Parietal lobe (tissue), 2 donors: ENCODE measurements around the genes POU1F1, C3orf38, CSNKA2IP and NSUN3.

DNA sequence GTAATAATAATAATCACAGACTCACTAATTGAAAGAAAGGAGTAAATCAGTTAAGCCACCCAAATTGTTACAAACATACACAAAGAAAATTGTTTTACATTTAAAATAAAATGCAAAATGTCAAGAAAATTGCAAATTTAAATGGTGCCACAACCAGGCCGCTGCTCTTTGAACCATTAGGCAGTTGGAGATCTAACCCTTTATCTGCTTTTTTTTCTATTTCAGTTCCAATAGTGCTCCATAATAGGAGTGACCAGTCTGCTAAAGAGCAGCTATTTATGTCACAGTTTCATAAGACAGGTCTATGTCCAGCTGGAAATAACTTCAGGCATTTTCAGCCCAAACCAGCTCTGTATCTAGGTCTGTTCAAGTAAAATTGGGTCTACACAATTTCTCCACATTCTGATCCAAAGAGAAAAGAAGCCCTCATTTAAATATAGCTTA, 887.3 kb downstream of the ROBO1 start:
- RAMPAGE, long total RNA, result no peak

DNA sequence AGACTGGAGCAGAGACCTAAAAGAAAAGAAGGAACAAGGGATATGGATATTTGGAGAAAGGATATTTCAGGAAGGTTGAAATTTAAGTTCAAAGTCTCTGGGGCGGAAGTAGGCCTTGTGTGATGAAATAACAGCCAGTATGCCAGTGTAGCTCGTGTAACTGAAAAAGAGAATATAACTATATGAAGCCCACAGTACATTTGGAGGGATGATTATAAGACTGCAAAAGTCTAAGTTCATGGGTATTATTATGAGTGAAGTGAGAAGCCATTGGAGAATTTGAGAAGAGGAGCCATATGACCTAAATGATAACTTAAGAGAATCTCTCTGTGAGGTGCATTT, 766.6 kb downstream of the GBE1 start:
- RAMPAGE, long total RNA, result no peak

DNA sequence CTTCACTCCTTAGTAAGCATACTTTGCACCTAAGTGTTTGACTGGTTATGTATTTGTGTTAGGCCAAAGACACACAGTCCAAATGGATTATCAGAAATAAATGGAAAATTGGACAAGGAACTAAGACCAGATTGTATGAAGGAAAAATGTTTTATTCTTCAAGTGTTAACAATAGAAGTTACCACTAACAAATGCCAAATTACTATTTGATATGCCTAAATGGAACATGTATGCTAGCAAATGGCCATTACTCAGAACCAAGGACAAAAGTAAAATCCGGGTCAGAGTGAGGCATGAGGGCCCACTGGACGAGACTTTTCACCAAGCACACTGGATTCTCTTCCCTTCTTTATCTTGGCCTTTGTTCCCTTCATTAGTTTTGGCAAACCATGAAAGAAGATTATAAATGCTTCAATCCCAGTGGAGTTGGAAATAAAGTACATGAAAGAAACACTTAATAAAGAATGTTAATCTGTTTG, 2.0 kb downstream of the GBE1 start:
- RAMPAGE, long total RNA, result no peak

GRCh38 chr3:82342396-82342808, 581.0 kb upstream of the GBE1 start:
- RAMPAGE, long total RNA, result no peak

DNA sequence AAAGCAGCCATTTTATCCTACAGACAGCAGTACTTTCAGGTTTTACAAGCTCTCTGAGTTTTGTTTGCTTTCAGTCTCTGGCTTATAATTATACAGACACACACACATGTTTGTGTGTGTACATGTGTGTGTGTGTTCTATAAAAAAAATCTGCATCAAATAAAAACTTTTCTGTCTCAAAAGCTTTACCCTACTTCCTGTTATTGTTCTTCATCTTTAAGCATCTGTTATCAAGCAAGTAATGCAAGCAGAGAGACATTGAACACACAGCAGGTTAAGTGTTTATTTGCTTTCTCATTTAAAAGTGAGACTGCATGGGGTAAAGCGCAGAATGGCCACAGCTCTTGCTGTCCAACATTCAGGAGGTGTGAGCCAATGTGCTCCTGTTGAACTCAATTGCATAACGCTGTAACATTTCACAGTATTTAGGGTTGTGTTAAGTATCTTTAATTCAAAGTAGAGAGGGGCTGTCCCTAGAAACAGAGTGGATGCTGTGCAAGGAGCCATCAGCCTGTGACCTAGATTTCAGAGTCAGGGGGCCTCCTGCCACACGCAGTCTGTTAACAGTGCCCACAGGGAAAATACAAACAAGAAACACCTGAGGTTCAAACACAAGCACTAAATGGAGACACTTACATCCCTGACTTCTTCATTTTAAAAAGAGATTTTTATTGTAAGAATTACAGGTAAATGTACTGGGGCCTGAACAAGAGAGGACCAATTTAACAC, 815.3 kb downstream of the VGLL3 start:
- RAMPAGE, long total RNA, result no peak

DNA sequence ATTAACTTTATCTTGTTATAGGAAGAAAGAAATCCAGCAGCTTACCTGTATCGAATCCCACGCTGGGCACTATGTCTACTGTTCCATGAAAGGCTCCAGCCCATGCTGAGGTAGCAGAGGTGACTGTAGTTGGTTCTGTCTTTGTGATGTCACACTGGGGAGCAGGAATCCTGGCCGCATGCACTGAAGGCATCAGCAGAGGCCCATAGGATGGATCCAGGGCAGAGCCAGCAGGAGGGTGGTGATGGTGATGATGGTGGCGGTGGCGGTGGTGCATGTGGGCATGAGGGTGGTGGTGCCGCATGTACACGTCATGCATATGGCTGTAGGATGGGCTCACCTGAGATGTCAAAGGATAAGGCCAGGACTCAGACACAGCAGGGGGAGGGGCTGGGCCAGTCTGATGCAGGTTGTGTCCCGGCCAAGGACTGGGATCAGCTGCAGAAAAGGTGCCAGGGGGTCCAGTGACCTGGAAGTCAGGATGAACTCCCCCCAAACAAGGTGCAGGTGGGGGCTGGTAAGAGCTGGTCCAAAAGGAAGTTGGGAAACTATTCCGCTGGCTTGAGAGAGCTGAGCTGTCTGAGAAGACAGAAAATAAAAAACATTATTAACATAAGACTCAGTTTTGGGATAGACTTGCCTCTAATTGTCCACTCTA, 22.3 kb downstream of the VGLL3 start:
- RAMPAGE, long total RNA, result no peak

- RAMPAGE, long total RNA, result no peak
Observed at GRCh38 chr3:86987077-86987833, 3.7 kb downstream of the VGLL3 start.

DNA sequence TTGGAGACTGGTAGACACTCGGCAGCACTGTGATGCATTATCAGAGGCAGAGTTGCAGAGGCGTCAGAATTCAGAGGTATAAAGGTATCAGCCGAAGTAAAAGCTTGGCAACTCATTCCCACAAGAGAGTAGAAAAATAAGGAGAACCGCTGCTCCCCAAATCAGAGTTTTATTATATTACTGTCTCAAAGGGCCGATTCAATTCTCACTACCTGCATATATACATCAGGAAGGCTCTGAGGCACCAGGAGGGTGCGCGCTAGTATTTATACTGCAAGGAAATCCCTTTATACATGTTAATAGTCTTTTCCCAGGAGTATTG, at the start of gene POU1F1:
Gene POU1F1 (minus strand): TSS at position 238 of the 322 bp plus-strand sequence.
- RAMPAGE, long total RNA, result no peak

DNA sequence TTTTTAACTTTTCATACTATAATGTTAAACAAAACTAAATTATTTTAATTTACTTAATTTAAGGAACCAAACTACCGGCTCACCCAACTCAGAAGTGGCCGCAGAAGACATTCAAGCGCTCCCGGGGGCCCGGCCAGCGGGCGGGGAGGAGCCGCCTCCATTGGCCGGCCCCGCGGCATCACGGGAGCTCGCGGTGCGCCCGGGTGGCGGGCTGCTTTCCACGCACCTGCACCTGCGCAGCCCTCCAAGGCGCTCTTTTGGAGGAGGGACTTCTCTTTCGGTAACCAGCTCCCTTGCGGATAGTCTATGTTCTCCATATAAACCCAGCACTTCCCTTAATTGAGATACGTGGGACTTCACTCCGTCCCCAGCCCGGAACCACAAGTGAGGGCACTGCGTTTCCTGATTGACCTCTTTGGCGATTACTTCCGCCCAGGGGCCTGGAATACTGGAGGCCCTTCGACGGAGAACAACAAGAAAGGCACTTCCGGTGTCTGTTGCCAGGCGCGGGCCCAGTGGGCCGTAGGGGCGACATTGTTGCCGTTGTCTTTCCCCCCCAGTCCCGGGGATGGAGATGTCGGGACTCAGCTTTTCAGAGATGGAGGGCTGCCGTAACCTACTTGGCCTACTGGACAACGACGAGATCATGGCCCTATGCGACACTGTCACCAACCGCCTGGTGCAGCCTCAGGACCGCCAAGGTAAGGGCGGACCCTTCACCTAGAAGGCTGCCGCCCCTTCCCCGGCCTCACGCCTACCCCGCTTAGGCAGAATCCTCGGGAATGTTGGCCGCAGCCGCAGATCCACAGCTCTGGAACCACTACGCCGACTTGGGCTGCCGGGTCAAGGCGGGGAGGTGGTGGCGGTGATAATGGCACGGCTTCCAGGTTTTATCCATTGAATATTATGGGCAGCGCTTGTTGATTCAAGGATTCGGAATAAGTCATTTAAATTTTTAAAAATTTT, at the start of gene C3orf38:
Gene C3orf38 (plus strand): TSS at position 475 of the 966 bp plus-strand sequence.
- RAMPAGE, long total RNA, result no peak

- RAMPAGE, long total RNA, result no peak
Observed at GRCh38 chr3:88338154-88338665, at the start of gene CSNKA2IP. TSS of gene CSNKA2IP (plus strand) at chr3:88338456.

DNA sequence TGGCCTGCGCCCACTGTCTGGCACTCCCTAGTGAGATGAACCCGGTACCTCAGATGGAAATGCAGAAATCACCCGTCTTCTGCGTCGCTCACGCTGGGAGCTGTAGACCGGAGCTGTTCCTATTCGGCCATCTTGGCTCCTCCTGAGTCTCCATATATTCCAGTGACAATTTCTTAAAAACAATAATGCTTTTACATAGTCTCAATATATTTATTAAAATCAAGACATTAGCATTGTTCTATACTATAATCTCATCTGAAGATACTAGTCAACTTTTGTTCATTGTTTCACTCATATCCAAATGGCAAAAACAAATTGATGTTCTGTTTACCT, 244.0 kb downstream of the EPHA3 start:
- RAMPAGE, long total RNA, result no peak

GRCh38 chr3:89571030-89571842, 463.8 kb downstream of the EPHA3 start:
- RAMPAGE, long total RNA, result no peak

GRCh38 chr3:93905463-93906234, 68.0 kb downstream of the PROS1 start:
- RAMPAGE, long total RNA, result no peak

DNA sequence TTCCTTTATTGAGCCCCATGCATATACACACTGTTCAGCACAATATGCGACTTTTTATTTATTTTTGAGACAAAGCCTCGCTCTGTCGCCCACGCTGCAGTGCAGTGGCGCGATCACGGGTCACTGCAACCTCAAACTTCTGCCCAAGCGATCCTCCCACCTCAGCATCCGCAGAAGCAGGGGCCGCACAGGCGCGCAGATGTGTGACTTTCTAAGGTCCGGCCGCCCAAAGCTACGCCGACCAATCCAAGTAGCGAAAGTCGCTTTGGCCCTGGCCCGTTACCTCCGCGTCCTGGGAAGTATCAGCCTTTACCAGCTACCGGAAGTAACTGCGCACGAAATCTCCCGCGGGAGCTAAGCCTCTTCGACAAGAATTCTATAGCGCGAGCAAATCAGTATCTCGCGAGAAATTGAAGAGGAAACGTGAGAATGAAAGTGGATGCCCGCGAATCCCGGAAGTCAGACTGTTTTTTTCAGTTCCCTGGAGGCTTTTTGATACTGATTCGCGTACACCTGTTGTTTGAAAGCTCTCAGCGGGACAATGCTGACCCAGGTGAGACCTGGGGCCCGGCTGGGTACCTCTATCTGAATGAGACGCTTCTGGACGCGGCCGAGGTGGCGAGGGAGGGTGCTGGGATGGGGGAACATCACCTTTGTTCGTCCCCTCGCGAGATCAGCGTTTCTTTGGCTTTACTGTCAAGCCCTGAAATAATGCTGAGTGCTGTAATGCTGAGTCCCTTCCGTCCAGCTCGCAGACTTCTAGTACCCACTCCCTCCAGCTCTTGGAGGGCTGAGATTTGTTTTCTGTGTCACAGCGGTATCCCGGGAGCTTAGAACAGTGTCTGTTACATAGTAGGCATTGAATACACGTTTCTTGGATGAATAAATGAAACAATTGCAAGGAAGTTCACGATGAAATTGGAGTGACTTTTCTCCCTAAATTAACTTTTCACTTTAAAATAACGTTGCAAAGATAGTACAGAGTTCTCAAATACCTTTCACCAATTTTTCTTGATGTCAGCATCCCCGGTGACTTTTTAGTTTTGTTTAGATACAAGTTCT, at the start of gene NSUN3:
Gene NSUN3 (plus strand): TSS at position 476 of the 1,062 bp plus-strand sequence.
- RAMPAGE, long total RNA, result no peak

- RAMPAGE, long total RNA, result no peak
Observed at GRCh38 chr3:95120853-95121344, 1058.0 kb downstream of the NSUN3 start.

GRCh38 chr3:96813069-96813609, 1.3 kb upstream of the EPHA6 start:
- RAMPAGE, long total RNA, result no peak

DNA sequence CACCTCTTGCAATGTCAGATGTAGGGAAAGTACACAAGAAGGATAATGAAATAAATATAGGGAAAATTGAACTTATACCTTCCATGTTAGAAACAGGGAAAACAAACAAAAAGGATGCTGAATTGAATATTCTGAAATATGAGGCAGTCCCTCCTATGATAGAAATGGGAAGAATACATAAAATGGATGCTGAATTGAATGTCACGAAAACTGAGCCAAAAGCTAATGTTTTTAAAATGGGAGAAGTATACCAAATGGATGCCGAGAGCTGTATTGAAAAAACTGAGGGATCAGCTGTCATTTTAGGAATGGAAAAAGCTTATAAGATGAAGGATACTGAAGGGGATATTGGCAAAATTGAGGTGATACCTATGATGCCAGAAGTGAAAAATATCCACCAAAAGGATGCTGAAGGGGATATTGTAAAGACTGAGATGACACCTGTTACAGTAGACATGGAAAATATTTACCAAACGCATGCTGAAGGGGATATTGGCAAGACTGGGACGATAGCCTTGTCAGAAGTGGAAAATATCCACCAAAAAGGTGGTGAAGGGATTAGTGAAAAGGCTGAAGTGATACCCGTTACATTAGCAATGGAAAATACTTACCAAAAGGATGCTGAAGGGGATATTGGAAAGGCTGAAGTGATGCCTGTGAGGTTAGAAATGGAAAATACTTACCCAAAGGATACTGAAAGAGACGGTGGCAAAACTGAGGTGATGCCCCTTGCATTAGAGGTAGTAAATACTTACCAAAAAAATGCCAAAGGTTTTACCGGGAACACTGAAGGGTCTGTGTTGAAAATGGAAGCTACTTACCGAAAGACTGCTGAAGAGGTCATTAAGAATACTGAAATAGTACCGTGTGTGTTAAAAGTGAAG, 54.2 kb downstream of the CRYBG3 start:
- RAMPAGE, long total RNA, result no peak

DNA sequence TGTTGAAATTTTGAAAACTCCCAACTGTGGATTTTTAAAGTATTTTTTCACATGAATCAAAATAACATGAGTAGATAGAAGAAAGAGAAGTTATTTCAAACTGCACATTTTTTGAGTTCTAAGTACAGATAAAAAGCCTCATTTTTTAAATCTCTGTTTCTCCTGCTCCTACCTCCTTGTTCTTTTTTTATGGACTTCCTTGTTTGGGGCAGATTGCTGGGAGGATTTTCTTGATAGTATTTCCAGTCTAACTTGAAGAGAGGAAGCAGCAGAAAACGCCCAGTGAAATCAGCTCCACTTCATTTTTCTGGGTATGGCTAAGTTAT, 70.7 kb downstream of the RIOX2 start:
- RAMPAGE, long total RNA, result no peak

GRCh38 chr3:97910490-97911011, 61.7 kb downstream of the RIOX2 start:
- RAMPAGE, long total RNA, result no peak

- RAMPAGE, long total RNA, result no peak
Observed at GRCh38 chr3:98039170-98039985, 4.3 kb upstream of the GABRR3 start.